Cardiac atrium fibroblast (primary cell): ENCODE measurements around a stretch of chr18.

GRCh38 chr18:79899905-79900381 lies 51.5 kb downstream of the SLC66A2 start:
- RAMPAGE, long total RNA = no peak

DNA sequence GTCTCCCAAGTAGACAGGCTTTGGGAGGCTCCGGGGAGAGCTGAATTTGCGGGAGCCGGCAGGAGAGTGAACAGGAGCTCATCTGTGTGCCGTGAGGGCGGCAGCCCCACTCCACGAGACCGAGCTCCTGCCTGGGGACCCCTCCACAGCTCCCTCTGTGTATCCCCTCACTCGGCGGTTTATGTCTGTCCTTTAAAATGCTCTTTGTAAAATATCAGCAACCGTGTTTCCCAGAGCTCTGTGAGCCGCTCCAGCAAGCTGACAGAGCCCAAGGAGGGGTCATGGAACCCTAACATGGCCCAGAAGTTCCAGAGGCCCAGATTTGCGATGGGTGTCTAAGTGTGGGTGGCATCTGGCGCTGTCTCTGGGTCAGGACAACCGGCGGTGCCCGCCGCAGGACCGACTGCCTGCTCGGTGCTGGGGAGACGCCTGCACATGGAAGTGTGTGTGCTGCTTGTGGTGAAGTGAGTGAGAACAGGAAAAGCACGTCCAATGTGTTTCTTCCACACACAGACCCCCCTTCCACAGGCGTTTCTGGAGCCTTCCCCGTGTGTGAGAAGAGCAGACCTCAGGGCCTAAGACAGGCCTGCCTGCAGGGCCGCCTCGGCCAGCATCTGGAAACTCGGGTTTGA lies 34.8 kb downstream of the SLC66A2 start:
- RAMPAGE, long total RNA = no peak

DNA sequence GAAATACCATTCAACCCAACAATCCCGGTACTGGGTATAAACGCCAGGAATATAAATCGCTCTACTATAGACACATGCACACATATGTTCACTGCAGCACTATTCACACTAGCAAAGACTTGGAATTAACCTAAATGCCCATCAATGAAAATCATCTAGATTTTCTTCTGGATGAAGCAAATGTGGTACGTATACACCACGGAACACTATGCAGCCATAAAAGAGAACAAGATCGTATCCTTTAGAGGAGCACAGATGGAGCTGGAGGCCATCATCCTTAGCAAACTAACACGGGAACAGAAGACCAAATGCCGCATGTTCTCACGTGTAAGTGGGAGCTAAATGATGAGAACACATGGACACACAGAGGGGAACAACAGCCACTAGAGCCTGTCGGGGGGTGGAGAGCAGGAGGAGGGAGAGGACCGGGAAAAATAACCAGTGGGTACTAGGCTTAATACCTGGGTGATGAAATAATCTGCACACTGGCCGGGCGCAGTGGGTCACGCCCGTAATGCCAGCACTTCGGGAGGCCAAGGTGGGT lies 11.5 kb downstream of the SLC66A2 start:
- RAMPAGE, long total RNA = no peak

GRCh38 chr18:79940378-79940960 lies 11.0 kb downstream of the SLC66A2 start:
- RAMPAGE, long total RNA = no peak

DNA sequence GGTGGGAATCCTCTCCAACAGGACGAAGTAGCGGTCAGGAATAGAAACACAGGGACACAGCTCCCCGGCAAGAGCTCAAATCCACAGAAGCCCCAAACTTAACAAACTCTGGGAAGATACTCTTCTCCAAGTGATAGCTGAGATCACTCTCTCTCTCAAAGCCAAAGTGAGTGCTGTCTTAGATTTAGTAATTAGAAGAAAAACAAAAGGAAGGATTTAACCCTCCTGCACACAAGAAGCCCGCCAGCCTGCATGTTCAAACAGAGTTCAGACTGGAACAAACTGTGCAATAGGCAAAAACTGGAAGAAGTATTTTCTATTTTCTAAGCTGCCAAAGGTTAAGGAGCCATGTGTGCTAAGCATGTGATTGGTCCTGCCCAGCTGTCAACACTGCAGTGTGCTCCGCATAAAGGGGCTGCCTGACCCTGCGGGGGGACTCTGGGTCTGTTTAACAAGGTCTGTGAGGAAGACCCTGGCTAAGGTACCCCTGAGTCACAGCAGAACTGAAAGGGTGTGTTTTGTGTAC lies 9.0 kb downstream of the SLC66A2 start:
- RAMPAGE, long total RNA = no peak

- RAMPAGE, long total RNA = no peak
Observed at GRCh38 chr18:79944575-79945292, 6.7 kb downstream of the SLC66A2 start.

GRCh38 chr18:79948641-79949402 lies 2.6 kb downstream of the SLC66A2 start:
- RAMPAGE, long total RNA = no peak

GRCh38 chr18:80045396-80046296 lies 11.4 kb downstream of the RBFA start:
- RAMPAGE, long total RNA = no peak

- RAMPAGE, long total RNA = no peak
Observed at GRCh38 chr18:80193749-80194452, 53.4 kb downstream of the PARD6G start.